ENCODE data around the gene NFATC2.

- PRO-cap = no peak
Measured at GRCh38 chr20:50590182-50591088, 80.3 kb downstream of the PTPN1 start.

DNA sequence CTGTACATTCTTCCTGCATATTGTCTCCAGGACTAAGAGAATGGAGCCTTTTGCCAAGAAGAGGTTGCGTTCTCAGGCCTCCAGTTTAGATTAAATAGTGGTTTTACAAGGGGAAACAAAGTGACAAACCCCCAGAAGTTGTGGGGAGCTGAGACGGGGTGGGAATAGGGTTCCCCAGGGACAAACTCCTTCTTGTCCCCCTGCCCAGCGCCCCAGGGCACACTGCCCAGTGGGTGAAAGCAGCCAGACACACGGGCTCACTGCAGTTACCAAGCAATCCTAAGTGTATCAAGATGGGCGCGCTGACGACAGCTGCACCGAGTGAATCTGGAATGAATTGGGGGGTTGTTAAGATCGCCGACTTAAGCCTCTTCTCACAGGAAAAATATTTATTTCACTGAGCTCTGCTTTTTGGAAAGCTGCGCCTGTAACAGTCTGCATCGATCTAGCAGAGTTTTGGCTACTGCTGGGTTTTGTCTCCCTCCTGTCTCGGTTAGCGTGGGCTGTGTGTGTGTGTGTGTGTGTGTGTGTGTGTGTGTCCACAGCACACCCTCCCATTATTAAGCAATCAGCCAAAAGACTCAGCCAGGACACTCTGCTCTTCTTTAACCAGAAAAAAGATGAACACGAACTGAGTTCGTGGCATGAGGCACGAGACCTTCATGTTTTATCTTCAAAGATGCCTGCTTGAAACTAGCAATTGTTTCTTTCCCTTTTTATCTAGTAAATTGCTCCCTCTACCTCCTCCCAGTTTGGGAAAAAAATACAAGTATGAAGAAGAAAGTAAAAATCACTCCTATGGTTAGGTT lies 36.0 kb downstream of the RIPOR3 start:
- PRO-cap = no peak

DNA sequence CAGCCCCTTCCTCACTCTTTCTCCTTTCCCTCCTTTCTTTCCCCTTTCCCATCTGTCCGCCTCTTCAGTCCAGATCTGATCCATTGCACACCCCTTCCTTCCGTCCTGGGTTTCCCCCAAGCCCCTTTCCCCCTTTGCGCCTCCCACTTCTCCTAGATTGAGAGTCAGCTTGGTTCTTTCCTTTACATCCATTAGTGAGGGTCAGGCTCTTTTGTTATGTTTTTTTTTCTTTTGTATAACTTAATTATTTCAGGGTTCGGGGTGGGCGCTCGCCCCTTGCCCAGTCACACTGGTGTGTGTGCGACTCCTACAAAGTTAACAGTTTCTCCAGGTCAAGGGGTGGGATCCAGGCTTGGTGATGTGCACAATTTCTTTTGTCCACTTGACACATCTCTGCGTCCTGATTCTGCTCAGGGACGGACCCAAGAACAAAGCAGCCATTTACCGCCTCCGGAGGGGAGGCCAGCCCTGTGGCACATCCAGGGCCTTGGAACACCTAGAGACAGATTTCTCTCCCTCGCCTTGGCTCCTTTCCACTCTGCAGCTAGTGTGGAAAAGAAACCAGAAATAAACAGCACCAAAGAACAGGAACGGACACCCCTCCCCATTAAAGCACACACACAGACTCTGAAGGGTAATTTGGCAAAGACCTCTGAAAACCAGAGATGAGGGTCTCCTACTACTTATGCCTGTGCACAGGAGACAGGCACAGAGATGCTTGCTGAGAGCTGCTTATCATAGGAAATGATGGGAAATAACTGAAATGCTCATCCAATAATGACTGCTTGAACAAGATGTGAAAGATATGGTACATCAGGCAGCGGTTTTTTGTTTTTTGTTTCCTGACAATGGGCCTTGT lies 784 bp upstream of the RIPOR3 start:
- PRO-cap = no peak

- PRO-cap = no peak
Measured at GRCh38 chr20:50710733-50710994, 19.3 kb upstream of the RIPOR3 start.

GRCh38 chr20:50730106-50730827 lies 1.1 kb upstream of the PARD6B start:
- PRO-cap = no peak

- PRO-cap = no peak
Measured at GRCh38 chr20:50733345-50733729, 2.0 kb downstream of the PARD6B start.

DNA sequence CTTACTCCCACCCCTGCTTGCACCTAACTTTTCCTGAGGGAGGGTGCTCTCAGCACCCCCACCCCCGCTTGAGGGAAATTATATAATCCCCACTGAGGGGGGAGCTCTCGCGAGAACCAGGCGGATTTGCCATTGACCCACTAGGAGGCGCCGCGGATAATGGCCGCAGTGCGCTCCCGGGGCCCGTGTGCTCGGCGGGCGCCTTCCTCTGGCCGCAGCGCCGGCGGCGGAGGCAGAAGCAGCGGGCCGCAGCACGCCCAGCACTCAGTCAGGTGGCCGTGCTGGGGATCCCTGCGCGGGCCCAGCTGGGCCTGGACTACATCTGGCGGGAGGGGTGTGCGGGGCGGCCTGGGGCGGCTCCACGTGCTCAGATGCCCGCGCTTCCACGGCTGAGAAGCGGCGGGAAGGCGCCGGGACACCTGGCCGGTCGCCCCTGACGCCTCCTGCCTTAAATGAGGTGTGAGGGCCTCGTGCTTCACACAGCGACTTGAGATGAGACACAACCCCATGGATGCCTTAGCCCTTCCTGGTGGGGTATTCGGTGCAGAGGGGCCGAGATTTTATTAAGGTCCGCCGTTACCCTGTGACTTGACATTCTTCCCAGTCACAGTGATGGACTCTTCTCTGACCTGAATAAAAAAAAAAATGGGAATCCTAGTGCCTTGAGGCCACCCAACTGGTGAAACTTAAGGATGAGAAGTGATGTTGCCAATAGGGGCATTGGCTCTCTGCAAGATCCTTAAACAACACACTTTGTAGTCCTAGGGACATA lies 499 bp upstream of the ADNP start:
- PRO-cap = bidirectional peak, plus-strand start at position 174 of the sequence, minus-strand start outside the sequence

DNA sequence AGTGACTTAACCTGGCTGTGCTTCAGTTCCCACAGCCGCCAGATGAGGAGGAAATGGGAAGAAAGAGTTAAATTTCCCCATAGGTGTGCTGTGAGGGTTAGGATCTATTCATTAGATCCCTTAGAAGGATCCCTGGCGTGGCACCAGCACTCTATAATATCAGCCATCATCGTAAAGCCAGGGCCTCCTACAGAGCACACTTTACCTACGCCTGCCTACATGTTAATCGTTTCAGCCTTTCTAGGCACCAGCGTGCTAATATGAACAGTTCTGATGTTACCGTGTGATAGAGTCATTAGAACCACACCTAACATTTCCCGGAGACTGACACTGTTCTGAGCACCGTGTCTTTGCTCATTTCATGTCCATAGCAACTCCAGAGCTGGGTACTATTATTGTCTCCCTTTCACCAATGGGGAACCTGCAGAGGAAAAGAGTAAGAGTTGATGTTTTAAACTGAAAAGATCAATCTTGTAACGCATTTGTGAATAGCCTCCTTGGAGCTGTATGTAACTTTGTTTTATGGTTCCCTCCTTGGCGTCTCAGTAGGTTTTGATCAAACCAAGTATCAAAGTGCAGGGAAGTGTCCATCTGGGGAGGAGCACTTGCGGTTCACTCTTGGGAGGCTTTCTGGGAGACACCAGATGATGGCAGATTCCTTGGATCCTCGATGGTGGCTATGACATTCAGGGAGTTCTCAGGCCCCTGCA lies 73.8 kb upstream of the KCNG1 start:
- PRO-cap = no peak

- PRO-cap = no peak
Measured at GRCh38 chr20:51412814-51413395, 129.6 kb downstream of the NFATC2 start.

DNA sequence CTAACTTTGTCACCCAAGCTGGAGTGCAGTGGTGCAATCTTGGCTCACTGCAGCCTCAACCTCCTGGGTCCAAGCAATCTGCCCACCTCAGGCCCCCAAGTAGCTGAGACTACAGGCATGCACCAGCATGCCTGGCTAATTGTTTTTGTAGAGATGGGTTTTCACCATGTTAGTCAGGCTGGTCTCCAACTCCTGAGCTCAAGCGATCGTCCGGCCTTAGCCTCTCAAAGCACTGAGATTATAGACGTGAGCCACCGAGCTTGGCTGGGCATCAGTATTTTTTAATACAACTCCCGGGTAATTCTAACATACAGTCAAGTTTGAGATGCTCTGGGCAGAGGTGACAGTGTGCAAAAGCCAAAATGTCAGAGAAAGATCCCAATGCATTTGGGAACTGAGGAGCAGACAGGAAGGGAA lies 73.5 kb downstream of the NFATC2 start:
- PRO-cap = no peak

- PRO-cap = bidirectional peak, plus-strand start at chr20:51542896, minus-strand start at chr20:51542725
Measured at GRCh38 chr20:51541928-51543012, at the start of gene NFATC2. Gene NFATC2, minus strand, starts transcription at chr20:51542719.

DNA sequence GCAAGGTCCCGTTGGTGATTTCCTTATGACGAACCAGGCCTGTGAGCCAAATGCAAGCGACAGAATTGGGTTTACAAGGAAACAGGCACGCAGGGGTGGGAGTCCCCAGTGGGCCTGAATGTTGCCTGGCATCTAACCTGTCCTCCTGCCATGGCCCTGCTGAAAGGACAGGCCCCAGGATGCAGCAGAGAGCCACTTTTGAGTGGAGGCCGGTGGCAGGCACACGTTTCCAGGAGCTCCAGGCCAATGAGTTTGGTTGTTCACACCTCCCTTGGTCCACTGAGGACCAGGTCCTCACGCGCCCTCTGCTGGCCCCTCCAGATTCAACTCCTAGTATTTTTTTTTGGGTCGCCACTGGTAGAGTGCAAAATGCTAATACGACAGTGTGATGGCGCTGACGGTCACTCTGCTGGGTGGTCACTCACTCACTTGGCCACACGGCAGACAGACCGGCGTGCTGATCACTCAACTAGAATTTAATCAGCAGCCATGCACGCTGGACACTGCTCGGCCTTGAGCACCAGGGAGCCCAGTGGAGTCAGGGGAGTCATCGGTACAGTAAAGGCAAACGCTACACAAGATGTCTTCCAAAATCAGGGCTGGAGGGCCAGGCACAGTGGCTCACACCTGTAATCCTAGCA lies 81.7 kb upstream of the NFATC2 start:
- PRO-cap = no peak

- PRO-cap = no peak
Measured at GRCh38 chr20:51697018-51697718, 71.0 kb downstream of the ATP9A start.

DNA sequence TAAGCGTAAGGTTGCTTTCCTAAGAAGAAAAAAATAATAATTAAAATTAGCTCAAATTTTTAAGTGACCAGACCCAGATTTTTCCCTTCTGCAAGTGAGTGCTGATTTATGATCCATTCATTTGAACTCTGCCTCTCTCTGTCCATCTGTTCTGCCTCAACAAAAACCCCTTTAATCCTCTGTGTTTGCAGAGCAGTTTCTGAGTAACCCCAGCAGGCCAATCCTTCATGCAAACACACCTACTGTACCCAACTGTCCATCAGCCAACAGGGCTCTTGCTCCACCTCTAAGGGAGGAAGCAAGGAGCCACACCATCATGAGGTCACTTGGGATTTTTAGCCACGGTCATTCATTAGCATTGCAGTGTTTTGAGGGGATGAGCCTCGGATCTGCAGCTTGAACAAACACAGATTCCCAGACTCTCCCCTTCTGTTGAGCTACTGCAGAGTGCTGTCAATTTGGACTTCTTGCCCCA lies 66.8 kb downstream of the ATP9A start:
- PRO-cap = no peak

DNA sequence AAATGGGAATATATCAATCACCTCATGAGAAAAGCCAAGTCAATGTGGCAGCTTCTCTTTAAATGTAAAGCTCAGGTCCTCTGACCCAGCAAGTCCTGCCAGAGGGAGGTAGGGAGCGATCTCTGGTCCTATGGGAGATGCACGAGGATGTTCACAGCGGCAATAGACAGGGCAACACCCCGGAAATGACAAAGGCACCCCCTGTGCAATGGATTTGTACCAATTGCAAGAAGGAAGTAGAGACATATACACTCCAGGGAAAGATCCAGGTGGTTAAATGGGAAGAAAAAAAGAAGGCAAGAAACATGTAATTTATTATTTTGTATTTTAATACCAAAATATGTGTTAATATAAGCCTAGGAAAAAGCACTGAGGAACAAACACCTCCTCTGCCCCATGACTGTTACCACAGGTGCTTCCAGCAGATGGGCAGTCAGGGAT lies 20.9 kb downstream of the ATP9A start:
- PRO-cap = no peak

DNA sequence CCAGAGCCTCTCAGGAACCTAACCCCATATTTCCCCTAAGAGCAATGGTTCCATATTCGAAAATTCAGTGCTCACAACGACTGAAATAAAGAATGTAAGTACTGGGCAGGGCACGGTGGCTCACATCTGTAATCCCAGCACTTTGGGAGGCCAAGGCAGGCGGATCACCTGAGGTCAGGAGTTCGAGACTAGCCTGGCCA lies 7.9 kb downstream of the ATP9A start:
- PRO-cap = unidirectional peak, plus-strand start at position 137 of the sequence

DNA sequence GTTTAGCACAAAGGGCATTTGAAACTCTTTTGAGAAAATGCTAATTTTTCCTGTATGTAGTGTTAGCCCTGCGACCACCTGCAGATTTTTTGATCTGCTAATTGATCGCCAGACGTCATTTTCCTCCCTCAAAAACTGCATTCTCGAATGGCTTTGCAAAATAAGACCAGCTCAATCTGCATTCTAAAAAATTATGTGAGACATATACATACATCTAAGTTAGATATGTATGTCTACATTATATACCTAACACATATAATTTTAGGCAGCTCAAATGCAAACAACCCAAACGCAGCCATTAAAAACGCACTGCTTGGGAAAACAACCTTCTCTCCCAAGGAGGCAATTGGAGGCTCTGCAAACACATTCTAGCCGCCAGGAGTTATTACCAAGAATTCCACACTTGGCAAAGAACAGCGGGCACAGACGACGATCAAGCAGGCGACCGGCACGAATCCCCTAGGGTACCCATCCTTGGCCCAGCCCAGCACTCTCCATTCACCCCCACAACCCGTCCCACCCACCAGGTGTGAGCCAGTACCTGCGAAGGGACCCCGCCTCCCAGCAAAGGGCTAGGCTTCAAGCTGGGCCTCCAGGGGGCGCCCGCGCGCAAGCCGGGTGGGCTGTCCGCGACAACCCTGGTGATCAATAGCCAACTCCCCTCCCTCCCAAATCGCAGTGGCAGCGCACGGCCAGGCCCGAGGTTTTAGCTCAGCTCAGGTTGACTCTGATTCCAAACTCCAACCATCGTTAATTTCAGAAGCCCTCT lies 2.4 kb downstream of the SALL4 start:
- PRO-cap = no peak

DNA sequence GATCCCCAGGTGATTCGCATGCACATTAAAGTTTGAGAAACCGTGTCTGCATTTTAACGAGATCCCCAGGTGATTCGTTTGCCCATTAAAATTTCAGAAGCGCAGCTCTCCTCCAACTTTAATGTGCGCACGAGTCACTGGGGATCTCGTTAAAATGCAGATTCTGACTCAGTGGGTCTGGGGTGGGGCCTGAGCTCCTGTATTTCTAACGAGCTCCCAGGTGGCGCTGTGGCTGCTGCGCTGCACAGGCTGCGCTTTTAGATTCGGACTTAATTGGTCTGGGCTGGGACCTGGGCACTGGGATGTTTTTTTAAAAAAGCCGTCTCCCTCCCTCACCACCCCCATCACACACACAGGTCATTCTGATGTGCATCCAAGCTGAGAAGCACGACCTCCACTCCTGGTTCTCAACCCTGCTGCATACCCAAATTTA lies 86.0 kb downstream of the ZFP64 start:
- PRO-cap = no peak

- PRO-cap = bidirectional peak, plus-strand start at chr20:52191340, minus-strand start at chr20:52191545
Measured at GRCh38 chr20:52191023-52191437, 549 bp downstream of the ZFP64 start.

DNA sequence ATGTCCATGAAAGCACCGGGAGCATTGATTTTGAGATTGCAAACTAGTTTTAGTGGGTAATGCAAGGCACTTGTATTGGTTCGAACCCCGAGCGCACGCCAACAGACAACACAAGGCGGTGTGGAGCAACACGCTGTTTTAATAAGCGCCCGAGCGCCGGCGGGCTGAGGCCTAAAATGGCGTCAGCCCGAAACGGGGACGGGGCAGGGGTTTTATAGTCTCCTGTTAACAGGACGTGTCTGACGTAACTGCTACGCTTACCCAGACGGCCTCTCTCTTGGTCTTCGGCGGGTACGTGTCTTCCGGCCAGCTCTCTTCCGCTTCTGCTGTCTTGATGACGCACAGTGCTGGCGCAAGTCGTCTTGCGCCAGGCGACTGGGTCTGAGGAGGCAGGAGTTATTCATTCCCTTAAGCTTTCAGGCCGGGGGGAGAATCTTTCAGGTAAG lies 18.7 kb upstream of the ZFP64 start:
- PRO-cap = no peak

Measured in ReNcell CX (cell line).